Skeletal muscle tissue (tissue), 7 donors: ENCODE measurements around a stretch of chr13.

GRCh38 chr13:99273234-99273795, 15.1 kb upstream of the GPR18 start:
- PRO-cap, 3 experiments = no peak in any of the 3 experiments
- RAMPAGE, long total RNA = no peak
- RRBS, 2 experiments = no CpG with 5 or more reads among the region's 2 CpGs

GRCh38 chr13:99303589-99304965, 3.1 kb downstream of the GPR183 start:
- PRO-cap, 3 experiments = no peak in any of the 3 experiments
- RAMPAGE, long total RNA = no peak
- RRBS, 2 experiments = no CpG with 5 or more reads among the region's 20 CpGs

GRCh38 chr13:99307666-99308548, 708 bp upstream of the GPR183 start:
- PRO-cap, 3 experiments = no peak in any of the 3 experiments
- RAMPAGE, long total RNA = no peak
- RRBS, 2 experiments = no CpG with 5 or more reads among the region's 7 CpGs

DNA sequence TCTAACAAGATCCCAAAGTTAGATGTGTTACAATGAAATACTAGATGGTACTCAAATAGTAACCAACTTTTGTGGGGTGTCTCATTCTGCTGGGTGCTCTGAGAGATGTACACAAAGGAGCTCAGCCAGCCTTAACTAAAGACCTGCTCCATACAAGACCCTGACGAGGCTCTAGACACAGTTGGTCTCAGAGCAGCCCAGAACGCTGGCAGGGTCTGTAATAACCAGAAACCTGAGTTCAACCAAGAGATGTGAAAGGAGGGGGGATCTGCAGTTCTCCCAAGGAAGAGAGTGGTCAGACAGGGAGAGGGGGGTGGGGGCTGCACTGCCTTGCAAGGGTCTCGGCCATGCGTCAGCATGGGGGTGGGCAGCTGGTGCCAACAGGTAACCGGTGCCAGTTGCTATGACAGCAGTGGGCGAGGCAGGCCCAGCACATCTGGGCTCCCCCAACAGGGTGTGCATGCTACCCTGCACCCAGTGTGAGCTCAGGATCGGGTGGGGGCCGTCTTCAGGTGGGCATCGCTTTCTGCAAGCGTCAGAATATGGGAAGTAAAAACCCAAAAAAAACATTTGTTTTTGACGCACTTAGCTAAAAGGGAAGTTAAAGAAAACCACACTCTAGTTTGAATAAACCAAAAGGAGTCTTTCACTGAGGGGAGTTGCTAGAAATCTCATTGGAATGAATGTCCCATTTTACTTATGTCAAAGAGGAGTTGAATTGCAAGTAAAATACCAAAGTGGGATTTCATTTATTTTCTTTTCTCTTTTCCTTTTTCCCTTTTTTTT, 68.0 kb upstream of the GPR183 start:
- PRO-cap, 3 experiments = no peak in any of the 3 experiments
- RAMPAGE, long total RNA = no peak
- RRBS, 2 experiments = no CpG with 5 or more reads among the region's 11 CpGs

DNA sequence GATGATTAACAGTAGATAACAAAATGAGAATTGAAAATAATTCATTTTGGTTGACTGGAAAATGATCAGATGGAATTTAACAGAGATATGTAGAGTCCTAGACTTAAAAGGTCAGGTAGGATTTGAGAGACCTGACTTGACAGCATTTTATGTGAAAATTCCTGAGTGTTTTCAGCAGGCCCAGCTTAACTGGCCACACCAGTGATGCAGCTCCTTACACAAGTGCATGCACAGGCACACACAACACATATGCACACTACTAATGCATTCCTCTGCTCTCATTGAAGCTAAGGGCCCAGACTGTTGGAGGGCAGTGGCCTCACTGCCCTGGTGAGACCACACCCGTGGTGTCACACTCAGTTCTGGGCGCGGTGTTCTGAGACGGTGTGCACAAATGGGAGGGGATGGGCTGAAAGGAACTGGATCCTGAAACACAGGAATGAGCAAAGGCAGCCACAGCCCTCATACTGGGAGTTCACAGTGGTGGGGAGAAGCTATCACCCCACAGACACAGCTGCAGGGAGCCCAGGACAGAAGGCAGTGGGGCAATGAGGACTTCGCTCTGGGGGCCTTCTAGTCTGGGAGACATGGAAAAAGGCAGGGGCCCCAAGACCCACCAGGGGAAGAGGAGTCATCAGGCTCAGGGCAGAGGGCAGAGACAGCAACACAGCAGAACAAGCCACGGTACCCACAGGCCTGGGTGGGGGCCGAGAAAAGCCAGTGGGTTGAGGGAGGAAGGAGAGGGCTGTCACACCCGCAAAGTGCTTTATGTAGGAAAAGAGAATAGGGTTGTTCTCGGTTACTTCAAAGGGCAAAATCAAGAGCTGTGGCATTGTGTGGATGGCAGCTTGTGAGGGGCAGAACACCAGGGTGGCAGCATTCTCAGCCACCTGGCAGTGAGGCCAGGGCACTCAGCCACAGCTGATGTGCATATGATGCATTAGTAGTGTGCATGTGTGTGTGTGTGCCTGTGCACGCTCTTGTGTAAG, 75.3 kb upstream of the GPR183 start:
- PRO-cap, 3 experiments = no peak in any of the 3 experiments
- RAMPAGE, long total RNA = no peak
- RRBS, 2 experiments = no CpG with 5 or more reads among the region's 10 CpGs

DNA sequence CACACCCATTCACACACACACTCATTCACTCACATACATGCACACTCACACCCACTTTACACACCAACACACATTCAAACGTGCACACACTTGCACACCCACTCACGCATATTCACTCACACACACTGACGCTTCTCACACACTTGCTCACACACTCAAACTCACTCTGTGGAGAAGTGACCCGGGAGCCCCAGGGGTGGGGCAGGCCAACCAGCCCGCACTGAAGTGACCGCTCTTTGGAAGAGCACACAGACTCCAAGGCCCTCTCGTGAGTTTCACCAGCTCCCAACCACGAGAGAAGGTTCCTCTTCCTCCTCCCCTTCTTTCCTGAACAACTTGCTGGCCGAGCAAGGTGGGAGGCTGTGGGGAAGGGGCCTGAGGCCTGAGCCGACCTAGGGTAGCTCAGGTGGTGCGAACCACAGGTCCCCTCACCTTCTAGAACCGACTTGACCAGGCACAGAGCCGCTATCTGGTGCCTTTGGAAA, 86.0 kb upstream of the TM9SF2 start:
- PRO-cap, 3 experiments = no peak in any of the 3 experiments
- RAMPAGE, long total RNA = no peak
- RRBS, 2 experiments = no CpG with 5 or more reads among the region's 13 CpGs

- PRO-cap, 3 experiments = no peak in any of the 3 experiments
- RAMPAGE, long total RNA = no peak
- RRBS, 2 experiments = no CpG with 5 or more reads among the region's 8 CpGs
Measured at GRCh38 chr13:99439914-99440113, 61.5 kb upstream of the TM9SF2 start.

- PRO-cap, 3 experiments = no peak in any of the 3 experiments
- RAMPAGE, long total RNA = no peak
- RRBS, 2 experiments = 81 to 84% methylated on average over 3 of the region's 13 CpGs
Measured at GRCh38 chr13:99565374-99565701, 41.2 kb upstream of the CLYBL start.

GRCh38 chr13:99605910-99606625, 422 bp upstream of the CLYBL start:
- PRO-cap, 3 experiments = peak in 2 of 3 experiments; most common minus-strand start chr13:99606506 (in 1)
- RAMPAGE, long total RNA = no peak
- RRBS, 2 experiments = no CpG with 5 or more reads among the region's 33 CpGs

DNA sequence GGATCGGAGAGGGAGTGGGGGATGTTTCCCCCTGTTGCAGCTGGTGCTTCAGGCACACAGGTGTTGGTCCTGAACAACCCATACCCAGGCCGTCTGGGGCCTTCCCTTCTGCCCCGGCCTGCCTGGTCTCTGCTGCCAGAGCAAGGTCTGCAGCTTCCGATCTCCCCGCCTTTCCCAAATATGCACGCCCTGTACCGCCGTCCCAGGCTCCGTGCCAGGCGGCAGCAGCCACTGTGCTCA, 48.6 kb downstream of the ZIC5 start:
- PRO-cap, 3 experiments = no peak in any of the 3 experiments
- RAMPAGE, long total RNA = no peak
- RRBS, 2 experiments = no CpG with 5 or more reads among the region's 10 CpGs

DNA sequence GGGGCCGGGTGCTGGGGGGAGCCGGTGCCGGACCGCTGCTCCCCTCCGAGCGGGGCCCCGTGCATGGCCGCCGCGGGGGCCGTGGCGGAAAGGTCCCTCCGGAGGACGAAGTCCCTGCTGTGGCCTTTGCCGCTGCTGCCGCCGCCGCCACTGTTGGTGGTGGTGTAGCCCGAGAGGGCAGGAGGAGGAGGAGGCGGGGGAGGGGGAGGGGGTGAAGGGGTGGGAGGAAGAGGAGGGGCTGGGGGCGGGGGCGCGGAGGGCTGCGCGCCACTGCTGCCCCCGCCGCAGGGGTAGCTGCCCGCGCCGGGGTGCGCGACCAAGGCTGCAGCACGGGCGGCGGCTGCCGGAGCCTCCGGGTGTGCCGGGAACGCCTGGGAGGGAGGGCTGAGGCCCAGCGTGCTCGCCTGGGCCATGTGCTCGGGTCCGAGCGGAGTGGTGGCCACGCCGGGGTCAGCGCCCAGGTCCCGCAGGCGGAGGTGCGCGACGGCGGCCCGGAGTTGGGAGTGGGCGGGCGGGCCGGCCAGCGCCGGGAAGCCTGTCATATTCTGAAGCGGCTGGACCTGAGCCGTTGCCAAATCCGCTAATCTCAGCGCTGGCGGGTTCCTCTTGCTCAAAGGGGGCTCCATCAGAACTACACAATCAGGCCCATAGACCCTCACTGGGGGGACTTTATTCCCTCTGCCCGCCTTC, 444 bp downstream of the ZIC5 start:
- PRO-cap, 3 experiments = no peak in any of the 3 experiments
- RAMPAGE, long total RNA = no peak
- RRBS, 2 experiments = 3% methylated on average over 34 of the region's 65 CpGs

GRCh38 chr13:99984410-99985277, 3.1 kb downstream of the ZIC2 start:
- PRO-cap, 3 experiments = no peak in any of the 3 experiments
- RAMPAGE, long total RNA = no peak
- RRBS, 2 experiments = 4 to 5% methylated on average over 4 to 9 of the region's 45 CpGs

DNA sequence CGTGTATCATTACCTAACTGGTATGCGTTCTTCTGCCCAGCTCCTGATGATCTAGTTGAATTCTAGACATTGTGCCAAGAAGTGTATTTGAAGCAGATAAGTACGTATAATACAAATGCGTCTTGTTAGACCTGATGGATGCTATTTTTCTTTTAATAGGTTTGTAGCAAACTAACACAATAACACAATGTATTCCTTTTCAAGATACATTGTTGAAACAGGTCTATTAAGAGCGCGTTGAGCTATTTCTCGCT, 14.6 kb downstream of the ZIC2 start:
- PRO-cap, 3 experiments = no peak in any of the 3 experiments
- RAMPAGE, long total RNA = no peak
- RRBS, 2 experiments = no CpG with 5 or more reads among the region's 7 CpGs

GRCh38 chr13:100090059-100090591, 1.2 kb downstream of the PCCA start:
- PRO-cap, 3 experiments = no peak in any of the 3 experiments
- RAMPAGE, long total RNA = no peak
- RRBS, 2 experiments = no CpG with 5 or more reads among the region's 9 CpGs

GRCh38 chr13:100326469-100326764, 237.5 kb downstream of the PCCA start:
- PRO-cap, 3 experiments = no peak in any of the 3 experiments
- RAMPAGE, long total RNA = no peak
- RRBS, 2 experiments = no CpG with 5 or more reads among the region's 1 CpG

DNA sequence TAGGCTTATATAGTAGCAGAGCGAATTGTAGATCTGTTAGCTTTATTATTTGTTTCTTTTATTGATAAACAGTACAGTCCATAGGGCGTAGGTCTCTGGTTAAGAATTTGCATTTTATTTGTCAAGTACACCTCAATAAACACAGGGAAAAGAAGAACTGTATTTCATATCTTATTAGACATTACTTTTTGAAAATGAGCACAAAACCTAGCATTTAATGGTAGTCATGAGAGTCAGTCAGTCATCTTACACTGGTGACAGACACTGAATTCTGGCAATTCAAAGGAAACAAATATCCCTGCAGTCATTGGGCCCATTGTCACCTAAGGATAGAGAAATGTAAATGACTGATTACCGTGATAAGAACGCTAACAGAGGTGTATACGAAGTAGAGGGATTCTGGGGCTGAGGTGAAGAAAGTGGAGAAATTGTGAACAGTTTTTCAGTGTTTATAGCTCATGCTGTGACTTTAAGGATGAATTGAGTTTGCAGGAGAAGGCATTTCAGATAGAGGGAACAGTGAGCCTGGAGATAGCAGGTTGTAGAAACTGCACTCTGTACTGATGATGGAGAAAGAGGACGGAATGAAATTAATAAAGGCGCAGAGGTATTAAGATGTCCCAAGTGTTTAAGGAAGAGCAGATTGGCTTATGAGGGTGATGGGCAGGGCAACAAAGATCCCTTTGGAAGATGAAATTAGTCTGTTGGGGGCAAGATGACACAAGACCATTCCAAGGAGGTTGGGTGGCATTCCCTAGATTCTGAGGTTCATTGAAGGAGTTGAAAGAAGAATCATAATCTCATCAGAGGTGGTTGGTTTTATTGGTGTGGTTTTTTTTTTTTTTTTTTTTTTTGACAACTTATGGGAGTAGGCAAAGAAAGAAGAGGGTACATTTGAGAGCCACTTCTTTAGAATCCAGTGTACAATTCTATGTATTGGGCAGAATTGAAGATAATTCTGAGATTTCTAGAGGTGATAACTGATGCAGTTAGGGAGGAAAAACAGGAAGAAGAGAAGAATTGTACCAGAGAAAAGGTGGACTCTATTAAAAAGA, 125.8 kb downstream of the GGACT start:
- PRO-cap, 3 experiments = no peak in any of the 3 experiments
- RAMPAGE, long total RNA = no peak
- RRBS, 2 experiments = no CpG with 5 or more reads among the region's 7 CpGs

- PRO-cap, 3 experiments = no peak in any of the 3 experiments
- RAMPAGE, long total RNA = no peak
- RRBS, 2 experiments = 94 to 96% methylated on average over 3 of the region's 15 CpGs
Measured at GRCh38 chr13:100529726-100530341, 58.8 kb downstream of the GGACT start.

GRCh38 chr13:100675554-100675945, 955 bp upstream of the TMTC4 start:
- PRO-cap, 3 experiments = no peak in any of the 3 experiments
- RAMPAGE, long total RNA = no peak
- RRBS, 2 experiments = 1 to 4% methylated on average over 1 of the region's 15 CpGs

- PRO-cap, 3 experiments = no peak in any of the 3 experiments
- RAMPAGE, long total RNA = no peak
- RRBS, 2 experiments = no CpG with 5 or more reads among the region's 5 CpGs
Measured at GRCh38 chr13:100848275-100848559, 173.6 kb upstream of the TMTC4 start.

GRCh38 chr13:101026285-101026559, 351.6 kb upstream of the TMTC4 start:
- PRO-cap, 3 experiments = no peak in any of the 3 experiments
- RAMPAGE, long total RNA = no peak
- RRBS, 2 experiments = no CpG with 5 or more reads among the region's 5 CpGs